HGPS cell (cell line): ENCODE measurements around a stretch of chr17.

- RRBS: no CpG with 5 or more reads among the region's 13 CpGs
These were observed 8.4 kb downstream of the SCGB1C2 start for GRCh38 chr17:145544-146363.

DNA sequence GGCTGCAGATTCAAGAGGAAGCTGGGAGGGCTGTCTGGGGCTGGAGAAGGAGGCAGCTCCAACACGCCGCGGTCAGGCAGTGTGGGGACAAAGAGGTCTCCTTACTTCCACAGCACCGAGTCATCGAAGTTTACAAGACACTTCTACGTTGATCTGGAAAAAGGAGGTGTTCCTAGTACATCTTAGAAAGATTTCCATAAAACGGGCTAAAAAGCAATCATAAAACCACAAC, 17.9 kb upstream of the DOC2B start:
- RRBS: no CpG with 5 or more reads among the region's 7 CpGs

GRCh38 chr17:304323-304907, 48.2 kb downstream of the RPH3AL start:
- RRBS: no CpG with 5 or more reads among the region's 18 CpGs

DNA sequence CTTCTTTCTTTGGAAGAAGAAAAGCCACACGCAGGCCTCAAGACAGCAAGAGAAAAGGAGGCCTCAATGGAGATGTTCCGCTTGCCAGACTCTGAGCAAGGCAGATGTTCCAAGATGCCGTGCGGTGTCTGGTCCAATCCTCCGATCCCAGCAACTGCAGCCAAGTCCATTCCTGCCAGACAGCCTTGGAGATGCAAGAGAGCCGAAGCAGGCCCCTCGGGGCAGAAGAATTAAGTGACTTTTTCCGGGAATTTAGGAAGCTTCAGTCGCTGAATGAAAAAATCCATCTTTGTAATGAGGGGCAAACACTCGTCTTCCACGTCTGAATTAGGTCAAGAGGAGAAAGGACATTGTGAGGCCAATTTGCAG, 44.8 kb downstream of the RPH3AL start:
- RRBS: no CpG with 5 or more reads among the region's 11 CpGs

- RRBS: no CpG with 5 or more reads among the region's 9 CpGs
These were observed 6.0 kb downstream of the C17orf97 start for GRCh38 chr17:416199-416519.

DNA sequence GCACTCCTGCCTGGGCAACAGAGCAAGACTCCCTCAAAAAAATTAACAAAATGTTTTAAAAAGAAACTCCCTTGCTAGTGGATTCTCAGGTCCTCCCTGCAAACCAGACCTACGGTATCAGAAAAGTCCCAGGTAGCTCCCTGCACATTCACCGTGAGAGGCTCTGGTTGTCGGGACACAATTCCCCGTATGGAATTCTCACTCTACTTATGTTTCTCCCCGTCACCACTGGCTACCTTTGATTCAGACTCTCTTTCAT, 13.0 kb downstream of the C17orf97 start:
- RRBS: no CpG with 5 or more reads among the region's 5 CpGs

- RRBS: over 99% methylated on average over 5 of the region's 12 CpGs
These were observed 112.8 kb downstream of the C17orf97 start for GRCh38 chr17:522895-523314.

DNA sequence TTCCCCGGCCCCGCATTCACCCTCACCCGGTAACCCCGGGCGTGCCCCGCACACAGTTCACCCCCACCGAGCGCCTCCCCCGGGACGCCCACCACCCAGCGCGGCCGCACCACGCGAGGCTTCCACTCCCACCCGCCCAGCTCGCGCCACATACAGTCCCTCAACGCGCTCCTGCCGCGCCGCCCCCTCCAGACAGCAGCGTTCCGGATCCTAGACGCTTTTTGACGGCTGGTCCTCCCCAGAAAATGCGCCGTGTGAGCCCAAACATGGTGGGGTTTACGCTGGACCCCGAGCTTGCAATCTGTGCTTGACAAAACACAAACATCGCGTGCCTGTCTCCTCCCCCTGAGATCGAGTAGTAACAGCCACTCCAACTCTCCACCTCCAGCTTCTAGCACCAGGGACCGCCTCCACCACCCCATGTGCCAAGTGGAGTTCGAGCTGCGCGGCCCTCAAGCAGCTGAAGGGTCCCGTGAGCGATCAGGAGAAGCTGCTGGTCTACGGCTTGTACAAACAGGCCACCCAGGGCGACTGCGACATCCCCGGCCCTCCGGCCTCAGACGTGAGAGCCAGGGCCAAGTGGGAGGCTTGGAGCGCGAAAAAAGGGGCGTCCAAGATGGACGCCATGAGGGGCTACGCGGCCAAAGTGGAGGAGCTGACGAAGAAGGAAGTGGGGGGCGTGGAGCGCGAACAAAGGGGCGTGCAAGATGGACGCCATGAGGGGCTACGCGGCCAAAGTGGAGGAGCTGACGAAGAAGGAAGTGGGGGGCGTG, 586 bp upstream of the GEMIN4 start:
- RRBS: 3% methylated on average over 17 of the region's 62 CpGs

DNA sequence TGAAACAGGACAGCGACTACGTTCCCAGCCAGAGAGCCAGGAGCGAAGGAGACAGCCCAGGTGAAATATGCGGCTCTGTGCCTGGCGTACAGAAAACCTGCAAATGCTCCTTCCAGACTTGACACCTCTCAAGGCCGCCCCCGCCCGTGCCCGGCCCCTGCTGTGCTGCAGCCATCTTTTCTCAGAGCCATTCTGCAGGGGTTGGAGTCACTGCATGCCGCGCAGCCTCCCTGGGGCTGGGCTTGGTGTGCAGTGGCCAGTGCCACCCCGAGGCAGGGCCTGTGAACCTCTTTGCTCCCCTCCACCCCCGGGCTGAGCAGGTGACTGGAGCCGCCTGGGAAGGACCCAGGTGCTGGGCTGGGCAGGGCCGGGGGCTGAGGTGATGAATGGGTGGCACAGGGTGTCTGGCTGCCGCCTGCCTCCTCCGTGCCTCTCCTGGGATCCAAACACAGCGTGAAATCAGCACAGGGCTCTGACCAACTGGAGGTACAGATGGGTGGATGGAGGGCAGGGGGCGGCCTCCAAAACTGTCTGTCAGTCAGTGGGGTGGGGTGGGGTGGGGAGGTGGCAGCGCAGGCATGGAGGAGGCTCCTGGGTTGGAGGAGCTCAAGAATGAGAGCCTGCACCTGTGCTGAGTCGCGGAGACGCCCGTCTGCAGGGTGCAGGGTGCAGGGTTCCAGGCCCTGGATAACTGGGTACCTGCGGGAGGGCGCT, 20.4 kb downstream of the MRM3 start:
- RRBS: 86% methylated on average over 3 of the region's 26 CpGs

DNA sequence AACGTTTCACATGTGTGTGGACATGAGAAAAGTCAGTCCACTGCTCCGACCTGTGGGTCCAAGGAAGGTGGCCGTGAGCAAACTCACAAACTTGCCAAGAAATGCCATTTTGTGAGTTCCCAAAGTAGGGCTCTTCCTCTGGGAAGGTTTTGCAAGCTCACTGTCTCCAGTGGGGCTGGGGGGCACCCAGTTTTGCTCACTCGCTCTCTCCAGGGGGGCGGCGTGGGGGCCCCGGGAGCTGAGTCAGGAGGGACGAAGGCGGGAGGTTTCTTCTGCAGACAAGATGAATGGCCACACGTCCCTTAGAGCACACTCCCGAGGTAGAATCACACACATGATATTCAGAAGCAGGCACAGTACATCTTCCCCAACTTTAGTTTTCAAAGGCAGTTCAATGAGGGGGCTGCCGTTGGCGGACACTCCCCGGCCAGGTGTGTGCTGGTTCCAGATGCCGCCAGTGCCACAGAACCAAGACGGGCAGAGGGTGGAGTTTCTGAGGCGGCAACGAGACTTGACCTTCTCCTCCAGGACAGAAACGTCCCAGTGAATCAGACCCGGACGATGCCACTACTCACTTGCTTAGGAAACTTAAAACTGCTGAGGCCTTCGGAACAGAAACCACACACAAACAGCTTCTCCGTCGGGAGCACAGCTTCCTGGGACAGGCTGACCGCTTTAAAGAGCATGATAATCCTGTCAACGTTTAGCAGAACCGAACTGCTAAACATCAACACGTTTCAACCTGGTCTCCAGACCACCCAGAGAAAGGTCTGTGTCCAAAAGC, 68.5 kb downstream of the MRM3 start:
- RRBS: no CpG with 5 or more reads among the region's 28 CpGs

DNA sequence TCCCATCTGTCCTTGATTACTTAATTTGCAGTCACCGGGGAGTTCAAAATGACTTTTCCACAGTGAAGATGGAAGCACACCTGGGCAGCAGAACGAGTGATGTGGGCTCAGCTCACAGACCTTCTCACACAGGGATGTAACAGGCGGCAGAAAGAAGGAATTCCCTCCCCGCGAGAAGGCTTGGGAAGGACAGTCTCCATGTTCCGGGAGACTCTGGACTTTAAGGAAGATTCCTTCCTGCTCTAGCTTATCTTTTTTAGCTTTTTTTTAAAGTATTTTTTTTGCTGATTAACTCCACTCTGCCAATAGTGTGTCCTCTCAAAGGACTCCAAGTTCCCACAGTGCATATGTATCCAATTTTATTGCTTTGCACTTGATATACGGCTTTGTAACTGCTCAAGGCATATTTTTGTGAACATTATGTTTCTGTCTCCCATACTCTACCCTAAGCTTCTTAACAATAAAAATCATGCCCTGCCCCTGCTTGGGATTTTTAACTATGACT, 68.8 kb downstream of the NXN start:
- RRBS: no CpG with 5 or more reads among the region's 7 CpGs

DNA sequence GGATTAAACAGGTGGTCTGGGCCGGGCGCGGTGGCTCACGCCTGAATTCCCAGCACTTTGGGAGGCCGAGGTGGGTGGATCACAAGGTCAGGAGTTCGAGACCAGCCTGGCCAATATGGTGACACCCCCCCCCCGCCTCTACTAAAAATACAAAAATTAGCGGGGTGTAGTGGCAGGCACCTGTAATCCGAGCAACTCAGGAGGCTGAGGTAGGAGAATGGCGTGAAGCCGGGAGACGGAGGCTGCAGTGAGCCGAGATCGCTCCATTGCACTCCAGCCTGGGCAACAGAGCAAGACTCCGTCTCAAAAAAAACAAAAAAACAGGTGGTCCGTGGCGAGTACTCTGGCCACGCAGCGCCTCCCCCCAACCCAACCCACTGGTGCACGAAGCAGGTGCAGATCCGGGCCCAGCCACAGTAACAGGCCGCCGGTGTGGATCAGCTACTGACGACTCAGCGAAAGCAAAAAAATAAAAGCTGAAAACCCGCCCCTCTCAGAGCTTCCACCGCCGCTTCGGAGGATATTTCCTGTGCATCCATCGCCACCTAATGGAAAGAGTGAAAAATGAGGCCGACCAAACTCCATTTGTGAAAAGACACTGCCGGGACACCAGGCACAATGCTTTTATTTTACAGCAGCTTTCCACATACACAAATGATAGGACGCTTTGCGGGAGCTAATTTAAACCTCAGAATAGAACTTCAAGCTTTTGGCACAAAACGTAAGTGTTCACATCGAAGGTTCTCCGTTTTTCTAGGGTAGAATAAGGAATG, 1.3 kb upstream of the NXN start:
- RRBS: no CpG with 5 or more reads among the region's 37 CpGs

- RRBS: no CpG with 5 or more reads among the region's 13 CpGs
These were observed 48.5 kb downstream of the TIMM22 start for GRCh38 chr17:1045324-1045903.

DNA sequence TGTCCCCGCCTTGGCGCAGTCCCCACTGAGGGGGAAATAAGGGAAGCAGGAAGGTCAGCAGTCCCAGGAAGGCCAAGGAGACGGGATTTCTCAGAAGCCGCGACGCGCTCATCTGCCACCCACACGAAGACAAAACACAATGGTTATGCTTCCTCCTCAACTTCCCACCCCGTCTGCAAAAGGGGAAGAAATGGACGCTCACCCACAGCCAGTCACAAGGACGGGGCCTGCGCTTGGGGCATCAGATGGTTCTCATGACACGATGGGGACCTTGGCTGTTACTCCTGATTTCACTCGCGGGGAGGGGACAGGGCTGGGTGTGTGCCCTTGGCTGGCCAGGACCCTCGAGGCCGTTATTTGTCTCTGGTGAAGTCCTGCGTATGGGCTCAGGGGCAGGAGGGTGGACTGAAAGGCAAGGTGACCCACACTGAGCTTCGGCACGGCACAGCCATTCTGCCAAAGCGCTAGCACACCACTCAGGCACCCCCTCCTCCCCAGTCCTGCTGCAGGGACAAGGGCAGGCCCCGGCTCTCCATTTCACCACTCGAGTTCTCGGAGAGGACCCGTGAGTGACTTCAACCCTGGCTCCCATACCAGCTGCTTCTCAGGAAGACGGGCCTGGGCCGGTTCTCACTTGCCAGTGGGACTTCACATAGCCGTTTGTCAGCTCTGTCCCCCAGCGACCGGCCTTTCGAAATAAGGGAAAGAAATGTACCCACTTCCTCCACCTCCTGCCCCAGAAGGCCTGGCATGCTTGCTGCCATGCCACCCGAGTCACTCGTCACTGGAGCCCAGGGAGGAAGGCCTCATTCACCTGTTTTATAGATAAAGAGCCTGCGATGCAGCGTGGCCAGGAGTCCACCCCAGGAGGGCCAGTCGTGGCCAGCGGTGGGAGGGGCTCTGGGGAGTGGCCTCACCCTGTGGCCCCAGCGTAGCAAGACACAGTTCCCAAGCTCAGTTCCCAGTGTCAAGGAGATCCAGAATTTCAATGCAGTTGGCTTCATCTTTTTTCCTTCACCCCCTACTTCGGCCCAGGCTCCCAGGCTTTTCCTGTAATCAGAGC, 84.4 kb downstream of the ABR start:
- RRBS: 78% methylated on average over 8 of the region's 39 CpGs

GRCh38 chr17:1149632-1150359, 30.0 kb downstream of the ABR start:
- RRBS: 88% methylated on average over 6 of the region's 24 CpGs

GRCh38 chr17:1174037-1174548, 5.7 kb downstream of the ABR start:
- RRBS: no CpG with 5 or more reads among the region's 10 CpGs

- RRBS: no CpG with 5 or more reads among the region's 12 CpGs
These were observed 19.3 kb upstream of the ABR start for GRCh38 chr17:1199047-1199544.

GRCh38 chr17:1203024-1203412, 23.2 kb upstream of the ABR start:
- RRBS: 10% methylated on average over 5 of the region's 30 CpGs

DNA sequence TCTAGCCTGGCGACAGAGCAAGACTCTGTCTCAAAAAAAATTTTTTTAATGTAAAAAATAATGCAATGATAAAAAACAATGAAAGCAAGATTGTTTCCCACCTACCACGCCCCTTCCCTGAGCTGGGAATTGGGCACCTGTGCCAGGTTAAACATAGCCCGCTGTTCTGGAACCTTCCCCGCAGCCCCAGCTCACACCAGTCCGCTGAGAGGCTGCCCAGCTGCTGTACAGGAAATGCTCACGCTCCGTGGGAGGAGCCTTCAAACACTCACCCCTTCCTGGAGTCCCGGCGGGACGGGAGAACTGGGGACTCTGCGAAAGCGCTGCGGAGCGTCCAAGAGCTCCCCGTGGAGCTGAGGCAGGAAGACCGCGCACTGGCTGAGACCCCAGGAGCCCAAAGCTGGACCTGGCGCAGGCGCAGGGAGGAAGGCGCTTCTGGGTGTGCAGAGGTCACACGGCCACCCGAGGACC, 16.6 kb upstream of the BHLHA9 start:
- RRBS: no CpG with 5 or more reads among the region's 22 CpGs

DNA sequence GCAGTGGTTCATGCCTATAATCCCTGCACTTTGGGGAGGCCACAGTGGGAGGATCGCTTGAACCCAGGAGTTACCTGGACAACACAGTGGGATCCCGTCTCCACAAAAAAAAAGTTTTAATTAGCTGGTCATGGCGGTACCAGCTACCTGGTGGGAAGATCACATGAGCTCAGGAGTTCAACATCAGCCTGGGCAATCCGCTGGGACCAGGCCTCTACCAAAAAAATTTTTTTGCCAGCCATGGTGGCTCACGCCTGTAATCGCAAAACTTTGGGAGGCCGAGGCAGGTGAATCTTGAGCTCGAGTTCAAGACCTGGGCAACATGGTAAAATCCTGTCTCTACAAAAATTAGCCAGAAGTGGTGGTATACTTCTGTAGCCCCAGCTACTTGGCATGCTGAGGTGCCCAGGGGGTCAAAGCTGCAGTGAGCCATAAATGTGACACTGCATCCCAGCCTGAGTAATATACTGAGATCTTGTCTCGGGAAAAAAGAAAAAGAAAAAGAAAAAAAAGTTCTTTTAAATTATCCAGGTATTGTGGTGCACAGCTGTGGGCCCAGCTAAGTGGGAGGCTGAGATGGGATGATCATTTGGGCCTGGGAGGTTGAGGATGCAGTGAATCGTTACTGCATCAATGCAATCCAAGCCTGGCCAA, 8.2 kb downstream of the YWHAE start:
- RRBS: no CpG with 5 or more reads among the region's 10 CpGs